Paraaortic lymph node (tissue), 1 donor: ENCODE measurements around the genes DRD3 and ZBTB20.

GRCh38 chr3:113897303-113898046 is 50.3 kb upstream of the ZDHHC23 start:
- PRO-cap: no peak

DNA sequence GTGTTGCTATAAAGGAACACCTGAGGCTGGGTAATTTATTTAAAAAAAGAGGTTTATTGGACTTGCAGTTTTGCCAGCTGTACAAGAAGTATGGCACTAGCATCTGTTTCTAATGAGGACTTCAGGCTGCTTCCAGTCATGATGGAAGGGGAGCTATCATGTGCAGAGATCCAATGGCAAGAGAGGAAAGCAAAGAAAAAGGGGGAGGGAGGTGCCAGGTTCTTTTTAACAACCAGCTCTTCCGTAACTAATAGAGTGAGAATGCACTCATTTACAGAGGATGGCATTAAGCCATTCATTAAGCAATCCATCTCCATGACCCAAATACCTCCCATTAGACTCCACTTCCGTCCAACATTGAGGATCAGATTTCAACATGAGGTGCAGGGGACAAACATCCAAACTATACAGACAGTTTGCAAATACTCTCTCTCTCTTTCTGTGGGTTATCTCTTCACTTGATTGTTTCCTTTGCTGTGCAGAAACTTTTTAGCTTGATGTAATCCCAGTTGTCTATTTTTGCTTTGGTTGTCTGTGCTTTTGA is 21.1 kb downstream of the ZDHHC23 start:
- PRO-cap: no peak

- PRO-cap: no peak
Measured at GRCh38 chr3:114059914-114060385, 3.4 kb downstream of the QTRT2 start.

GRCh38 chr3:114178647-114179157 is at the start of gene DRD3:
TSS of gene DRD3 (minus strand) at chr3:114179052.
- PRO-cap: no peak

- PRO-cap: no peak
Measured at GRCh38 chr3:114325576-114326196, 31.9 kb downstream of the TIGIT start.

DNA sequence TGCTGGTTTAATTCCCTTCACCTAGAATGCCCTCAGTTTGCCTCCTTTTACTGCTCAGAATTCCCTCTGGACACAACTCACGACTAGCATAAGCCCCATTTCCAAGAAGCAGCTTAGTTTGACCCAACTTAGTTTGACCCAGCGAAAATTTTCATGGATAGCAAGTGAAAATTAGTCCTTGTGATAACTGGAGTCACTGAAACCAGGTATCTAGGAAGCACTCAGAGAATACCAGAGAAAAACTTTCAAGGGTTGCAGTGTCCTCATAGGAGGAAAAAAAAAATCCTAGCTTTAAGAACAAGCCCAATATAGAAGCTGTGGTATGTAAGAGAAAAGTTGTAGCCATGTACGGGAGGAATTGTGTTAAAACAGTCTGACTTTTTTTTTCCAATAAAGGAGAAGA is 111.0 kb downstream of the TIGIT start:
- PRO-cap: no peak

DNA sequence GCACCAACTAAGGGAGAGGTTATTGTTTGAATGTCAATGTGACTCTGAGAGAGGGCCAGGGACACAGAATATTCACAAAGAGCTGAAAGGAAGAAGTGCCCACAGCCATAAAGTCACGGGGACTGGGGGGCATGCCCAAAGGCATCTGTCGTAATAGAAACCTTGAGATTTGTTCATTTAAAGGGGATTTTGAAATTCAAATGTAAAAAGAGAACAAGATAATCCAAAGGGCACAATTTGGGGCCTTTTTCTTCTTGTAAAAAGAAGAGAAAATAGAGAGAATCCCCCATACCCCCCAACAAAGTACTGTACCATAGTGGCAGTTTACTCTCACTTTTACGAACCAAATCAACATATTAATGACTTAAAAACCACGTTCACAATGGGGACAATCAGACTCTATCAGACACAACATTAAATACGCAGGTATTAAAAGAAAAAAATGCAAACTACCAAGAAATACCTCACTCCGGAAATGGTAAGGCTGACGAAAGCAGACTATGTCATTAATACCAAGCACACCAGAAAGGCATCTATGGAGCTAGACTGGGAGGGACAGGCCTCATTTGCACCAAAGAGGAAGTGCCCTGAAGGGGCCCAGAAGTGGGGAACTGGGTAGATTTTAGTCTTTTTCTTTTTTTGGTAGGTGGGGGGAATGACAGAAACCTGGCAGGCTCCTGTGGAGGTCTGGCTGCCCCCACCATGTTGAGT is 134.2 kb downstream of the TIGIT start:
- PRO-cap: bidirectional peak, plus-strand start at position 536 of the sequence, minus-strand start at position 404 of the sequence

DNA sequence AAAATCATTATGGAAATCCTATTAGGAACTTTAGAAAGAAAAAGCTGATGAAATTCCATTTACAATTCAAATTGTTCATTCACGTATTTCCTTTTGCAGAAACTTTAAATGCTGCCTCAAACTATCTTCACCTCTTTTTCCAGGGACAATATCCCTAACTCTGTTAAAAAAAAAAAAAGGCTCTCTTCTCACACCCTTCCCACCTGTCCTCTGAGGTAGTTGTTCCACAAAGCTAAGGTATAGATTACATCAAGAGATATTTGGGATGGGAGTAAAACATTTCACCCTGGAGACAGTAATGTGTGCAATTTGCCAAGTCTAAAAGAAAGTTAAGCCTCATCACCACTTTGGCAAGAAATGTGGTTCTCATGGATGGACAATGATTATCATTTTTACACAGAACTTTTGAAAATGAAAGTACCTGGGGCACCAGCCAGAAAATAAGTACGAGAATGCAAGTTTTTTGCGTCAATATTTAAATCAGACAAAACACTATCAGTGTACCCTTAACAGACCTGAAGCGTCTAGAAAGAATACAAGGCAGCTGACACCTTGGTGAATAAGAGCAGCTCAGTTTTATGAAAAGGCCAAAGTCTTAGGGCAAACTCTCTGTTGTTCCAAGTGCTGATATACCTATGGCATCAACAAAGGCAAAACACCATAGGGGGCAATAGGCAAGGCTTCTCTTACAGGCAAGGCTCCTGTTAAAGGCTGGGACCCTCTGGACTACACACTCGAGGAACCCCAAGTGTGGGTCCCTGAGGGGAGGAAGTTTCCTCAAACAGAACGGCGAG is 290.7 kb downstream of the TIGIT start:
- PRO-cap: bidirectional peak, plus-strand start at position 538 of the sequence, minus-strand start at position 358 of the sequence

DNA sequence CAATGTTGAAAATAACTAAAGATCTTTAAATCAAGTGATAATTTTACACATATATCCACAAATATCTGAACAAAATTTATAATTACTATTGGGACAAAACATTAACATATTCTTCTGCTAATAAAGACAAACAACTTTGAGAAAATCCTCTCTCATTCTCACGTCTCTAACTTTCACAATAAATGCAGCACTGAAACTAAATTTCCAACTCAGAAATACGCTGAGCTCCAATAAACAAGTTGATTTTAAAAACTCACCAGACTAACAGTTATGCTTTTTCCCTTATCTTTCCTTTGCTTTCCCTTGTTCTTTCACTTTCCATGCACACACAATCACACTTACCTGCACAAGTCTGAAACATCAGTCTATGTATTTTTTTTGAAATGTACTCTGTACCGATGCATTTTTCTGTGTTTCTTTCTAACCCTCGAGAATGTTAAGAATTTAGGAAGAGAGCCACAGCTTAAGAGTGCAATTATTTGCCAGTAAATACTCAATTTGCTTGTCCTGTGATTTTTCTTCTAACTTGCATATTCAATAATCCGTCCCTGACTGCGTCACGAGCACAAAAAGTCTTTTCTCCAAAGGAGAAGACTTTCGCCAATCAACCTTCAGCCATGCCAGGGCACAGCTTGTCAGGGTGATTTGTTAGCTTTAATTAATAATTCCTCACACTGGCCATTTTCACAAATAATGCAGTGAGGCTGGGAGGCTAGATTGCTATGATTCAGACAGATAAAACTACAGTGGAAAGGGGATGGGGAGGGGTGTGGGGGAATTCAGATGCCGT is 388.3 kb downstream of the ZBTB20 start:
- PRO-cap: no peak

DNA sequence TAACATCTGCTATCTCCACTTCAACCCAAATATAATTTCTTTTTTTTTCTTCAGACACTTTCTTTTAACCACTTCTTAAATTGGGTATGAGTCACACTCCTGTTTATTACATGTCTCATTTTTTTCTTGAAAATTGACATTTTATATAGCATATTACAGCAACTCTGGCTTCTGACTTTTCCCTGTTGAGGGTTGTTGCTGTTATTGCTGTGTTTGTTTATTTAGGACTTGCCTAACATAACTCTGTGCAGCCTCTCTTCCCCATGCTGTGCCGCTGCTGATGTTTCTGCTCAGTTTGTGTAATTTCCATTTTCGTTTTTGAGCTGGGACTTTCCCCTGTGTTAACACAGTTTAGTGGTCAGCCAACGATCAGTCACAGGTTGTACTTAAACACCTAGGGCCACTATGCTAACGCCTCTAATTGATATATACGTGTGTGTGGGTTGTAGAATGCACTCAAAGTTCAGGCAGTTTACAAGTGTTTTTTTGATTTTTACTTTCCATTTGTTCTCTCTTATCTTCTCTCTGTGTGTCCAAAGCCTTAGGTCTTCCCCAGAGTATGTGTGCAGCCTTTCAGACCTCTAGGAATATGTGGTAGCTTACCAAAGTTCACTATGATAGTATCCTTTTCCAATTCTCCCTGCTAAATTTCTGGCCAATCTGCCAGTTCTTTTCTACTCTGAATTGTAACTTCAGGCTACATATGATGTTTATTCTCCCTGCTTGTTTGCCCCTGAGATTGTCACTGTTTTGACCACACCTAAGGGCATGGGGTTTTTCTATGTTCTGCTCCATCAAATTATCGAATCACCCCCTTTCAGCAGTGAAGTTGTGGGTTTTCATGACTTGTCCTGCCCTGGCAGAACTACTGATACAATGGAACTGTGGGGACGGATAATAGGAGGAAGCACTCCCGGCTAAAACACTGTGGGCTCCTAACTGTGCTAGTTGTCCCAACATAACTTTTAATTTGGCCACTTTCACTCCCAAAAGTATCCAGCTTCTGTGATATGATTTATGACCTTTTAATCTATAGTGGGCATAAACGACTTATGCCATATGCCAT is 337.1 kb downstream of the ZBTB20 start:
- PRO-cap: no peak

- PRO-cap: unidirectional peak, minus-strand start at chr3:115072733
Measured at GRCh38 chr3:115072442-115073131, 74.5 kb downstream of the ZBTB20 start.

- PRO-cap: bidirectional peak, plus-strand start at chr3:115146725, minus-strand start at chr3:115146684; bidirectional peak, plus-strand start at chr3:115147066, minus-strand start at chr3:115146935; unidirectional peak, minus-strand start at chr3:115147201; unidirectional peak, minus-strand start at chr3:115147233
Measured at GRCh38 chr3:115146510-115147374, at the start of gene ZBTB20. TSS of gene ZBTB20 (minus strand) at chr3:115147288.

- PRO-cap: no peak
Measured at GRCh38 chr3:115165150-115165780, 18.2 kb upstream of the ZBTB20 start.

- PRO-cap: no peak
Measured at GRCh38 chr3:115624238-115624753, 986 bp downstream of the GAP43 start.

DNA sequence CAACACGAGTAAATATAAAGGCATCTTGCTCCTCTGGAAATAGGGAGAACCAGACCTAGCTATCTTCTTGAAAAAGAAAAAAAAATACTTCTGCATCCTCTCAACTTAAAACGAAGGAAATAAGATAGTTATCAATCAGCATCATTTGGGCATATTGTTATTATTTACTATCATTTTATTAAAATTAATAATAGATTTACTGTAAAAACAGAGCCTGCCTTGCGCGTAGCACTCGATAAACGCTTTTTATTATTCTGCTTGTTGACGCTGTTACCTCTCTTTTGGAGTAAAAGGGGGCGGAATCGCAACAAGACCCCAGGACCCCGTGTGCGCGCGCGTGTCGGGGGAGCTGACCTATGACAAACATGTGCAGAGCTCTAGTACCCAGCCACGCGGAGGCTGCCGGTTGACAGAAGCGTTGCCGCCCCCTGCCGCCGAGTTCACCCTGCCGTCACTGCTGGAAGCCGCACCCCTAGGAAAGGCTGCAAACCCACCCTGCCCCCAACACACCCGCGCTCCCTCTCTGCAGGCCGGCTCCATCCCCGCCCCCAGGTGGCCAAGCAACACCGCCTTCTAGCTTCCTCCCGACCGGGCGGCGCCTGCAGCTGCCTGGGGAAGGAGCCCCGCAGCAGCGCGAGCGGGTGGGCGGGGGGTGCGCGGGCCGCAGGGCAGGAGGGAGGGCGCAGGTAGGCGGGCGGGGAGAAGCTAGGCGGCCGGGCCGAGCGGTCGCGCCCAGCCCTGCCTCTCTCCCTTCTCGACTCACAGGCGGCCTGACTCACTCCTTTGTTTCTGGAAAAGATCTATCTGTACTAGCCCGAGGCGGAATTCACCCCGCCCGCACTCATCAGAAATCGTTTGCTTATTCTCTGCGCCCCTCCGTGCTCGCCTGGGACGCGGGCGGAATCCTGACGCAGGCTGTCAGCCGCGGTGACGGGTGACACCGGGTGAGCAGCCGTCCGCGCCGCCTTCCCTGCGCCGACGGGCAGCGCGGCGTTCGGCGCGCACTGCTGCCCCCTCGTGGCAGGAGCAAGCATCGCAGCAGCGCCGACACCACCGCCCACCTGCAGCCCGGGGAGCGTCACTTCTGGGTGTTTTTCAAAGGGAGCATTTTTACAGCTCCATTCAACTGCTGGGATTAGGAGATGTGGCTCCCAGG is 160.7 kb downstream of the GAP43 start:
- PRO-cap: bidirectional peak, plus-strand start at position 598 of the sequence, minus-strand start at position 447 of the sequence; unidirectional peak, minus-strand start at position 761 of the sequence; bidirectional peak, plus-strand start at position 757 of the sequence, minus-strand start at position 761 of the sequence; unidirectional peak, minus-strand start at position 857 of the sequence; bidirectional peak, plus-strand start outside the sequence, minus-strand start at position 980 of the sequence

DNA sequence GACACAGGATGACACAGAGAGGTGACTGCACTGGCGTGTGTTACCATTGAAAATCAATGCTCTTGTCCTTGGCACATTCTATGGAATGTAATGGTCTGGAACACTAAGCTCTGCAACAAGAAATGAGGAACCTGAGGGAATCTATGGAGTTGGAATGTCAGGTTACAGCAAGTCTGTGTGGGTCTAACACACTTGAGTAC is 772.5 kb upstream of the LSAMP start:
- PRO-cap: no peak

DNA sequence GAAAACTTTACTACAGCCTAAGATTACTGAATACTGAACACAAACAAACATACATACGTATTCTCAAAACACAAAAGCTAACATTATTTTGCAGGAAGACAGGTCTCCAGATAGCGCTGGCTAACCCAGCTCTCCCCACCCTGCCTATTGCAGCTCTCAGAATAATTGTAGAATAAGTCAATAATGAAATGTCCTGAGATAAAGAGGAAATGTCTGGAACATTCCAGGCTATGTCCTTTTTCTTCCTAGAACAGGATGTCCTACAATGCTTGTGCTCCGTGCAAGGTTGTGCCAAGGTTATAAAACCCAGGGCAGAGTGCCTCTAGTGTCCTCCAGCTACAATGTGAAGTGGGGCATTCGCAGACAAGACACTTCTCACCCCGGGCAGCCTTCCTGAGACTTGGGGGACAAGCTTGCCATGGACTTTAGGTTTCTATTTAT is 1164.8 kb upstream of the LSAMP start:
- PRO-cap: no peak

DNA sequence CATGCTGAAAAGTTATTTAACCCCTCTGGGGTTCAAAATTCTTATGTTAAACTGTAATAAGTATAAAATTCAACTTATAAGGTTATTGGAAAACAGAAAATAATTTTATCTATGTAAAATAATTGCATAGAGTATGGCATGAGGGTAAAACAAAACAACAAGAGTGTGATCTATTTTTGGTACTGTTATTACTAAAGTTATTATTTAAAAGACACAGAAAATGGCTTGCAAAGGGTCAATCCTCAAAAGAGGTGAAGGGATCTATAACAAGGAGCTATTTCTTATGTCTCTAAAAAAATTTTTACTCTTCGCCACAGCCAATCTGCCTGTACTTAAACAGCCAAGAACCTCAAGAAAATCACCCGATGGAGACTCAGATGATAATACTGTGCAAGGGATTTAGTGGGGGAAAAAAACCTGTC is 1293.2 kb upstream of the LSAMP start:
- PRO-cap: no peak

- PRO-cap: no peak
Measured at GRCh38 chr3:117997420-117997641, 1037.3 kb downstream of the IGSF11 start.

DNA sequence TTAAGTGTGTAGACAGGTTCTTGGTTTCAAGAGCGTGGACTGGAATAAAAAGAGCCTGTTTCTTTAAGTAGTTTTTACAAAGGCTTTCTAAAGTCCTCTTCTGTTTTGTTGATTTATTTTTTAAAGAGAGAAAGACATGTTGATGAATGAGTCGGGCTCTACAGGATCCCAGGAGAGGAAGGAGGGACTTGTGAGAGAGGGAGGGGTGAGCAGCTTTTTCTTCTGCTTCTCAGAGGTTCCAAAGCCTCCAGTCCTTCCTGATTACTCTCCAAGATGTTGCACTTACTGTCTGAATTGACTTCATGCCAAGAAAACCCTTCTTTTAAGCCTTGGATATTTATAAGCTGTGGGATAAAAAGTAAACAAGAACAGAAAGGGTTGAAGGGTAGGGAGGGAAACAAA is 457.4 kb downstream of the IGSF11 start:
- PRO-cap: no peak